ENCODE measurements around the genes TMEM158, LARS2 and LIMD1.

GRCh38 chr3:43426424-43426692 is 140.0 kb downstream of the SNRK start:
- RRBS, result no CpG with 5 or more reads among the region's 1 CpG

GRCh38 chr3:43736428-43737132 is 45.8 kb downstream of the ABHD5 start:
- RRBS, result no CpG with 5 or more reads among the region's 6 CpGs

- RRBS, result no CpG with 5 or more reads among the region's 6 CpGs
These were observed 46.5 kb downstream of the ABHD5 start for GRCh38 chr3:43737133-43737781.

GRCh38 chr3:43769153-43770208 is 78.7 kb downstream of the ABHD5 start:
- RRBS, result 3% methylated on average over 13 of the region's 27 CpGs

DNA sequence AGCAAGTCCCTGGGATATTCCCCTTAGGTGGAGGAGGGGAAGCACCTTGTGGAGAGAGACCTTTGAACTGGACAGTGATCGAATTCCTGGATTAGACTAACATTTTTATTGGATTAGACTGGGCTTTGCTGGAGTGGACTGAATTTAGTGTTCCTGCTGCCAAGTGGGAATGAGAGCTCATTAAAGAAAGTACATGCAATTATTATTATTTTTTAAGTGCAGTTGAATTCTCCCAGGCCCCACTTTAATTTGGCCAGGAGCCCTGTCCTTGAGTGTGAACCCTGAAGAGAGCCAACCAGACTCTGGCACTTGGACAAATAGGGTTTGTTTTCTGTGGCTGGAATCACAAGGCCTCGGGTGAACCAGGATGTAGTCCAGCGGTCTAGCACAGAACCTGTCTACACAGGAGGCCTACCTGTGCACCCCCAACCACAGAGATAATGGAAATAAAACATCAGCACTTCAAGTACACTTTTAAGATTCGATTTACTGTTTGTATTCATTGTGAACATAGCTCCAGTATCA is 193.2 kb downstream of the ABHD5 start:
- RRBS, result no CpG with 5 or more reads among the region's 4 CpGs

GRCh38 chr3:44427634-44428040 is 49.8 kb downstream of the ZNF445 start:
- RRBS, result no CpG with 5 or more reads among the region's 3 CpGs

- RRBS, result no CpG with 5 or more reads among the region's 11 CpGs
These were observed 29.5 kb downstream of the ZNF445 start for GRCh38 chr3:44447906-44448386.

- RRBS, result no CpG with 5 or more reads among the region's 6 CpGs
These were observed 2.2 kb downstream of the ZNF35 start for GRCh38 chr3:44650665-44651281.

GRCh38 chr3:44838084-44838606 is 23.6 kb upstream of the TMEM42 start:
- RRBS, result no CpG with 5 or more reads among the region's 2 CpGs

GRCh38 chr3:44862450-44862982 is 804 bp downstream of the TMEM42 start:
- RRBS, result no CpG with 5 or more reads among the region's 11 CpGs

- RRBS, result no CpG with 5 or more reads among the region's 20 CpGs
These were observed 55.1 kb downstream of the CDCP1 start for GRCh38 chr3:45090783-45091758.

DNA sequence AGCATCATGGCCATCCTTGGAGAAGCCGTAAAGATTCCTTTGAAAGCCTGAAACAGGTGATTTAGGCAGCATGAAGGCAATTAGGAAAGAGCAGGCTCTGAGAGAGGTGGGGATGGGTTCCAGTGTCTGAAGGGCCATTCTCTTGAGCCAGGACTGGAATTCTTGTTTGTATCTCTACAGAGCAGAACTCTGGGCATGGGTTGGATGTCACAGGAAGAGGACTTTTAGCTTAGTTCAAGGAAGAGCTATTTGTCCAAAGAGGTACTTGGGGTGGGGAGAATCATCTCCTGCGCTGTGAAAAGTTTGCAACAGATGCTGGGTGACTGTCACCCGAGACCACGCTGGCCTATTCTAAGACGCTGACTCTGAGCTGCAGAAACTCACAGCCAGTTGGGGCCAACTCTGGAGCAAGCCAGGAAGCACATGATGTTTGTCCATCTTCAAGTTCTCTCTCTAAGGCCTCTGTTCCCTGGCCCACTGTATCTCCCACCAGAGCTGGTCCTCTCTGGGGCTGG is 17.8 kb upstream of the CDCP1 start:
- RRBS, result no CpG with 5 or more reads among the region's 5 CpGs

GRCh38 chr3:45199879-45200530 is 26.1 kb downstream of the TMEM158 start:
- RRBS, result no CpG with 5 or more reads among the region's 8 CpGs

DNA sequence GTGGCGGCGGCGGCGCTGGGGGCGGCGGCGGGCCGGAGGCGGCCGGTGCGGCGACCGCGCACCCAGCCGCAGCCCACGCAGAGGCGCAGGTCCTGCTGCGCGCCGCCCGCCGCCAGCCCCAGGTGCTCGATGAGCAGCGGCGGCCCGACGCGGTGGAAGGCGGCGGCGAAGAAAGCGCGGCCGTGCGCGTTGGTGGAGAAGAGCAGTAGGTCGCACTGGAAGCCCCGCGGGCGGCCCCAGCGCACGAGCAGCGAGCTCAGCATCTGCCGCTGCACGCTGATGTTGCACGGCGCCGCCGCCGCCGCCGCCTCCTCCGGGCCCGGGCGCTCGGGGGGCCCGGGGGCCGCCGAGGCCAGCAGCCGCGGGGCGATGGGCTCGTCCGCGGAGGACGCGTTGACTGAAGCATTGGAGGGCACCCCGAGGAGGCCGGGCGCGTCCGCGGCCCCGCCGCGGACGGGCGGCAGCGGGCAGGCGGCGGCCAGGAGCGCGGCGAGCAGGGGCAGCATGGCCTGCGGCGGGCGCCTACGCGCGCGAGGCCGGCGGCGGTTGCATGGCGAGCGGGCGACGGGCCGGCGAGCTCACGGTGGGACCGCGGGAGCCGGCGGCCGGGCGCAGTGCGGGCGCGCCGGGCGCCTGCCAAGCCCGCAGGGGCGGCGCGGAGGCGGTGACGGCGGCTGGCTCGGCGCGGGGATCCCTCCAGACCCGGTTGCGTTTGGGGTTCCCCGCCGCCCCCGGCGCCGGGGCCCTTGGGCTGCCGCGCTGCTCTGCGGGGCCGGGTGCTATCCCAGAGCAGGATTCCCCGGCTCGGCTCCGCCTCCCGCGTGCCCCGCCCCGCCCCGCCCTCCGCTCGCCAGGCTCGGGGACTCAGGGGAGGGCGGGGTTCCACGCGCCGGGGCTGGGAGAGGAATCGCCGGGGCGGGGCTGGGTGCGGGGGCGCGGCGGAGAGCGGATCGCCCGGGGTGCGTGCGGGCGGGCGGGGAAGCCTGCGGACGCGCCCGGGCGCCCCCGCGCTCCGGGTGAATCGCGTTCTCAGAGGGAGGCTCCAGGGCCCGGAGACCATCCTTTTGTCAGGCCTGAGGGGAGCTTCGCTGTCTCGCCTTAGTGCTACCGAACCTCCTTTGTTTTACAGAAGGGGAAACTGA is at the start of gene TMEM158:
Gene TMEM158 (minus strand): TSS at position 766 of the 1,142 bp plus-strand sequence.
- RRBS, result 2% methylated on average over 70 of the region's 176 CpGs

DNA sequence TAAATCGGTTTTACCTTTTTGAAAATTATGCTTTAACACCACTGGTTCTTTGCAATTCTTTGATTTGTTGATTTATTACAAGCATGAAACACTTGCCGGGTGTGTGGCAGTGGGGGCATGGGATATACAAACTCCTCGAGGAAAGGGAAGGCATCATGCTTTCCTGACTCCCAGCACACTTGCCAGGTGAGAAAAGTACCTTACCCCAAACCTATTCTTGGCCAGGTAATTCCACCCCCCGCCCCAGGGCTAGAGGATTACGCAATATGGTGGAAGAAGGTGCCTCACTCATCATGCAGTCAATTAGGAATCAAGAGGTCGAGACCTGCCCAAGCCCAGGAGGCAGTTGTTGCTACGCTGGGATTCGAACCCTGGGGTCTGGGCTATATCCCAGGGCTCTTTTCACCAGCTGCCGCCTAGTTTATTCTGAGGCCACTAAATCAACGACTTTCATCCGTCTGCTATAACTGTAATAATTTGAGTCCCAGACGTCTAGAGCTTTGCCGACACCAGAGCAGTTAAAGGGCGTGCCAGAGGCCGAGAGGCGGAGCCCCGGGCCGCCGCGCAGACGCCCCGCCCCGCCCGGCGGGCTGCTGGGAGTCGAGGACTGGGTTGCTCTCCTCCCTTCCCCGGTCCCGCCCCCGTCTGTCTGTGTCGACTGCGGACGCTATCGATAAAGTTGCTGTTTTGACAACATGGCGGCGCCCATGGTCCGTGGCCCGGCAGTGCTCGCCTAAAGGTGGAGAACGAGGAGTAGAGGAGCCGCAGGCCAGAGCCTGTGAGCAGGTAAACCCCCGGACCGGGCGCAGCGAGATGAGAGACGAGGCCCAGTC is at the start of gene LARS2:
Gene LARS2 (plus strand): TSS at position 682 of the 833 bp plus-strand sequence.
- RRBS, result 1% methylated on average over 16 of the region's 45 CpGs

DNA sequence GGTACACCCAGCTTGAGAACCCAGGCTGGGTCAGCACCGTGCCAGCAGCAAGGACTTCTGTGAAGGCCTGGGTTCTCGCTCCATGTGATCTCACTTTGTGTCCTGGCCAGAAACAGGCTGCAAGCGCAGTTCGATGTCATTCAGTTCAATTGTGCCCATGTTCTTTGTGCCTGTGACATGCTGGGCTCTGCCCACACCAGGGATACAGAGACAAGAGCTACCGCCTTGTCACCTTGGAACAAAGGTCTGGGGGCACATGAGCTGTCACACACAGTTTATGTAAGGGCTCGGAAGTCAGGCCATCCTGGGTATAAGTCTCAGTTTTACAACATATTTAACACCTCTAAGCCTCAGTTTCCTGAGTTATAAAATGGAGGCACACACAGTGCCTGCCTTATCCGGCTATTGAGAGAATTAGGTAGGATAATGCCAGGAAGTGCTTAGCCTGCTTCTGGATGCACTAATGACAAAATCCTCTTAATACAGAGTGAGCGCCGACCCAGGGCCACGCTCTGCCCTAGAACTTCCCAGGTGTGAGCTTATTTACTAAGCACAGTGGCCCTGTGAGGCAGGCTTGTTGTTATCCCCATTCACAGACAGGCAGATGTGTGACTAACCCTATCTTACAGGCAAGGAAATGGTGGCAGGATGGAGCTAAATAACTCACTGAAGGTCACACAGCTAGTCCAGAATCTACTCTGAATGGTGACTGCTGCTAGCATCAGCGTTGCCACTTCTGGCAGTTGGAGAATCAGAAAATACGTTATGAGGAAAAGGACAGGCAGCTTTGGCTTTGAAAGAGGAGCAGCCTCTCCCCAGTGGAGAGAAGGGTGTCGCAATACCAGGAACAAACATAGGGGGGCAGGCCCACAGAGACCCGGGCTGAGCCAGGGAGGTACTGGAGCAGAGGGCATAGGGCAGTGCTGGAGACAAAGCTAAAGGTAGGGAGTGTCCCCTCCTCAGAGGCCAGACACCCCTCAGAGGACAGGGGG is 50.2 kb upstream of the LIMD1 start:
- RRBS, result no CpG with 5 or more reads among the region's 14 CpGs

- RRBS, result no CpG with 5 or more reads among the region's 6 CpGs
These were observed 34.7 kb upstream of the LIMD1 start for GRCh38 chr3:45559812-45560242.

DNA sequence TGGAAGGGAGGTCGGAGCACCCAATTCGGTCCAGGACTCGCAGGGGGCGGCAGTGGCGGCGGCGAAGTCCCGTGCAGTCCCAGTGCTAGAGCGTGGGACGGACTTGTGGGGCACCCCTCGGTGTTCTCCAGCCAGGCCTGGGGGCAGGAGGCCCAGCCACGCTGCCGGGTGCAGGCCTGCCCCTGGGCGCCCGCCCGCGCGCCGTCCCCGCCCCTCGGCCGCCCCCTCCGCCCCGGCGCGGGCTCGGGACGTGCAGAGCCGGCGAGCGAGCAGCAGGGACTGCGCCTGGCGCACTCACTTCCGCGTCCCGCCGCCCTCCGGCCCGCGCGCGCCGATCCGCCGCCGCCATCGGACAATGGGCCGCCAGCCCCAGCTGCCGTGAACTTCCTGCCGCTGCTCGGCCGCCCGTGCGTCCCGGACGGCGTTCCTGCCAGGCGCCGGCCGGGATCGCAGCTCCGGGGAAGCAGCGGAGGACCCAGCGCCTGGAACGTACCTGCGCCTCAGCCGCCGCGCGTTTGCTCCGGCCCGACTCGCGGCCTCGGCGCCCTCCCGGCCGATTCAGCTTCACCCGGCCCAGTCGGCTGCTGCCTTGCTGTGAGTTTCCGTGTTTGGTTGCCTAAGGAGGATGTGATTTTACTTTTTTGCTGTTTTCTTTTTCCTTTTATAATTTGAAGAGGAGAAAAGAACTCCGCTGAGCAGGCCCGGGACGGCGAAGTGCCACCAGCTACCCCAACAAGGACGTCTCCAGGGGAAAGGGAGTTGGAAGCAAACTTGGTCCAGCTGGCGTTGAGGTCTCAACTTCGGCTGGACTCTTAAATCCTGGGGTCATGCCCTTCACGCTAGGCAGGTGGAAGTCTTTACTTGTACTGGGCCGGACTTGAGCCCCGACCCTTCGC is at the start of gene LIMD1:
Gene LIMD1 (plus strand): TSS at position 891 of the 896 bp plus-strand sequence.
- RRBS, result 1% methylated on average over 47 of the region's 92 CpGs

DNA sequence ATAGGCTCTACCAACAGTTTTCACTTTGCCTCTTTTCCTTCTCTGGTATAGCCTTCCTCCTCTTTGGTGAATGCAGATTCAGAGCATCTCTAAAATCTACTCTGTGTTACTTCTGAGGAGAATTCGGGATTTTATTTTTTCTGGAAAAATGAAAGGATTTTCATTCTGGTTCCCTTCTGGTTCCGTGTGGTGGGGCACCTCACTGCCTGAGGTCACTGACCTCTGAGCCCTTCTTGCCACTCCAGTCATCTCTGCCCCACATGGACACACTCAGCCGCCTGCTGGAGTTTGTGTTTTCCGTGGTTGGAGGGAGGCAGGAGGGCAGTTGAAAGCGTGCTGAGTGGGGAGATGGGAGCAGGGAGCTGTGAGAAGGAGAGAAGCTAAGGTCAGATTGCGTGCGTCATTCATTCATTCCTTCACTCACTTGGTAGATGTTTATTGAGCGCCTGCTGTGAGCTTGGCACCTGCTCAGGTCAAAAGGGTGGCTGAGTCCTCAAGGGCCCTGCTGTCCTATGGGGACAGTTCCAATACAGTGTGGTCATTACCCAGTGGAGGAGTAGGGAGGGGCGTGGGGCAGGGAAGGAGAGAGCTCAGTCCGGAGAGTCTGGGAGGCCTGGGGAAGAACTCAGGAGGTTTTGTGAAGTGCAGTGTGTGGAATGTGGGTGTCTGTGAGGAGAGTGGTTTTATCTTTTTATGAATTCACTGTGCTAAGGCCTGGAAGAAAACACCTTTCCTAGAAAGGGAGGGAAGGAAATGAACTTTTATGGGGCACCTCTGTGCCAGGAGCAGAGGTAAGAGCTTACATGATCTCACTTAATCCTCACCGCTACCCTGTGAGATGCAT is 23.5 kb downstream of the LIMD1 start:
- RRBS, result no CpG with 5 or more reads among the region's 11 CpGs

All from aortic smooth muscle cell (primary cell).